Anterior vena cava (tissue), 1 donor: Measurements from ENCODE around the genes OR5D14, OR5D18, OR5W2, OR8H2, APLNR, PRG2, TIMM10 and LPXN.

- PRO-cap: no peak
These were observed at the start of gene OR5D14 for GRCh38 chr11:55795206-55795711. Gene OR5D14 (plus strand): TSS chr11:55795556.

- PRO-cap: no peak
These were observed at the start of gene OR5D18 for GRCh38 chr11:55819264-55819833. Gene OR5D18 (plus strand): TSS chr11:55819630.

GRCh38 chr11:55914400-55914975, at the start of gene OR5W2:
Gene OR5W2 (minus strand): TSS chr11:55914582.
- PRO-cap: no peak

DNA sequence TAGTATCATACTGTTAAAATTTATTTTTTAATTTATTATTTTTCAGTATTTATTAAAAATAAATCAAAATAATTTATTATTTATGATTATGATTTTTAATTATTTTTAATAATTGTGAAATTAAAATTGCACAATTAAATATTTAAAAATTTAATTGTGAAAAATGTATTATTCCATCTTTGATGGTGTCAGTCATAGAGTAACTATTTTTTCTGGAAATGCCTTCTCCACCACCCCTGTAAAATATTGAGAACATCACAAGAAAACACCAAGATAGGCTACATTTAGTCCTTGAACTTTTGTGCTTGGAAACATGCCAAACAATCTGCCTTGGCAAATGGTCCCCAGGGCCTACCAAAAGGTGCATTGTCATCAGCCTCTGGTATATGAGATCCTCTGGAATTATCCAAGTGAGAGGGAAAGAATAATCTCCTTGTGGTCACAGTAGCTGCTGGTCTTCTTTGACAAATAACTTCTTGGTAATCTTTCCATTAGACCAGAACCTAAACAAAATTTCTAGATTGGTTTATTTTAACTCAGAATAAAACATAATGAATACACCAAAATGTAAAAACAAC, at the start of gene OR8H2:
TSS of gene OR8H2 (plus strand) at position 419 of the 578 bp plus-strand sequence.
- PRO-cap: no peak

- PRO-cap: no peak
These were observed 22.7 kb downstream of the OR9G1 start for GRCh38 chr11:56721633-56721876.

- PRO-cap: unidirectional peak, minus-strand start at chr11:57237292
These were observed at the start of gene APLNR for GRCh38 chr11:57237072-57237856. Gene APLNR (minus strand): TSS chr11:57237250.

GRCh38 chr11:57311614-57312077, 13.1 kb downstream of the TNKS1BP1 start:
- PRO-cap: no peak

- PRO-cap: no peak
These were observed 4.9 kb downstream of the SSRP1 start for GRCh38 chr11:57330716-57331229.

GRCh38 chr11:57345431-57346080, 7.4 kb downstream of the P2RX3 start:
- PRO-cap: no peak

- PRO-cap: no peak
These were observed 11.6 kb downstream of the P2RX3 start for GRCh38 chr11:57349641-57350254.

GRCh38 chr11:57390344-57390899, at the start of gene PRG2:
Gene PRG2 (minus strand): TSS chr11:57390650.
- PRO-cap: no peak

DNA sequence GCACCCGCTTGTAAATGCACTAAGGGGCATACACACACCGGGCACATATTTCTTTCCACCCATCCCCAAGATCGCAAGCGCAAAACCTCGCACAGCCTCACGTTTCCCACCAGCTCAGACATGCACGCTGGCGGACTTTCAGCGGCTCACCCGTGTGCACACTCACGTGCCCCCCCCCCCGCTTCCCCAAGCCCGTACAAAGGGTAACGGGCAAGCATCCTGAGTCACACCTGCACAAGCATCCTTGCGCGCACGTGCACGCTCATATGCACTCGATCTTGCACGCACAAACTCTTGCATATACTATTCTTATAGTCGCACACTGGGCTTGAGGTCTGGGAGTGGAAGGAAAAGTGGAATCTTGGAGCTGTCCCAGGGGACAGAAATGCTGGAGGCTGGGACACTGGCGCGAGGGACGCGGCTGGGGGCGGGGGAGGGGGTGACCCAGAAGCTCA, 523 bp upstream of the RTN4RL2 start:
- PRO-cap: unidirectional peak, minus-strand start at position 122 of the sequence

DNA sequence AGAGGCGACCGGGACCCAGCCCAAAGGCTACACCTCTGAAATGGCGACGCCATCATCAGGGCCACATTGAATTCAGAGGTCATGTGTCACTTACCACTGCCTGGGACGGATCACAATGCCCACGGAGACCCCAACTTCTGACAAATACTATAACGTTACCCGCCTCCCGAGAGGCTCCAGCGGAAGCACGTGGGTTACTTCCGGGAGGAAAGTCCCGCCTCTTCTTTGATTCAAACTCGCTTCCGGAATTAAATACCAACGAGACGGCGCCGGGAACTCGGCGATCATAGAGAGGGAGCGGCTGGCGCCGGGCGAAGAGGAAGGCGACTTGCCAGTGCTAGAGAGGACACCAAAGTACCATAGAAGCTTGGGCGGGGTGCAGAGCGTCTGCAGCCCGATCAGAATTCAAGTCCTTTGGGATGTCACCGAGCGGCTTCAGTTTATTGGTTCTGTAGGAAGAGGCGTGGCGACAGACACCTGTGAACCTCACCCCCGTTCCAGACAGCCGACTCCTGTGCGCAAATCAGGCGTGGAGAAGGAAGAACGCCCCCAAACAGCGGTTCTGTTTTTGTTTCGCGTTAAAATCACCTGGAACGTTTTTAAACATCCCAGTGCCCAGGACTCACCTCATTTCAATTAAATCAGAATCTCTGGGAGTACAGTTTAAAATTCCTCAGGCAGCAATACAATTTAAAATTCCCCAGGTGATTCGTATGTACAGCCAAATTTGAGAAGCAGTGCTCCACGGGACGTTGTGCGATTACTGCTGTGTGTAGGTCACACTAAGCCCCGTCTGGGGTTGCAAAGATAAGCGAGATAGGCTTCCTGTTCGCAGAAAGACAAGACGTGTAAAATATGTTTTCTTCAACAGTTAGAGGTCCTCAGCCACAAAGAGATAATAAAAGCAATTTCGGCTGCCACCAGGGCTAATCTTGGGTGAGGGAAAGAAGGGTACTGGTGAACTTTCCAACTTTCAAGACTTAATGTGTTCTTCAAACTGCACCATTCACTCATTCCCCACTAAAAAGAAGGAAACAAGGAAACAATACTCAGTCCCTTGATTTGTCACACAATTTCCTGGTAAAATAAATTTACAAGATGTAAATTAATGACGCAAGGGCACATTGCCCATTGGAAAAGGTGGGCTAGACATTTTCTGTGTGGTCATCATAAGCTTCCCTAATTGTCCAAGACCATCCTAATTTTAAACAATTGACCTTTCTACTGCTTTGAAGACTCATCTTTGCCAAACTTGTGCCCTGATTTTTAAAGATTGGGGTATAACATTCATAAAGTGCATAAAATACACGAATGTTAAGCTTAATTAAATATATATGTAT, at the start of gene TIMM10:
TSS of gene TIMM10 (minus strand) at position 191 of the 1,340 bp plus-strand sequence.
- PRO-cap: bidirectional peak, plus-strand start at position 261 of the sequence, minus-strand start at position 187 of the sequence

GRCh38 chr11:57647031-57648123, 2.3 kb downstream of the YPEL4 start:
- PRO-cap: no peak

GRCh38 chr11:57682149-57682717, 14.3 kb downstream of the ZDHHC5 start:
- PRO-cap: no peak

GRCh38 chr11:57682849-57683457, 15.0 kb downstream of the ZDHHC5 start:
- PRO-cap: no peak

GRCh38 chr11:57776026-57776578, 14.5 kb downstream of the CTNND1 start:
- PRO-cap: no peak

- PRO-cap: no peak
These were observed 121.7 kb upstream of the OR9Q1 start for GRCh38 chr11:57901785-57902603.

DNA sequence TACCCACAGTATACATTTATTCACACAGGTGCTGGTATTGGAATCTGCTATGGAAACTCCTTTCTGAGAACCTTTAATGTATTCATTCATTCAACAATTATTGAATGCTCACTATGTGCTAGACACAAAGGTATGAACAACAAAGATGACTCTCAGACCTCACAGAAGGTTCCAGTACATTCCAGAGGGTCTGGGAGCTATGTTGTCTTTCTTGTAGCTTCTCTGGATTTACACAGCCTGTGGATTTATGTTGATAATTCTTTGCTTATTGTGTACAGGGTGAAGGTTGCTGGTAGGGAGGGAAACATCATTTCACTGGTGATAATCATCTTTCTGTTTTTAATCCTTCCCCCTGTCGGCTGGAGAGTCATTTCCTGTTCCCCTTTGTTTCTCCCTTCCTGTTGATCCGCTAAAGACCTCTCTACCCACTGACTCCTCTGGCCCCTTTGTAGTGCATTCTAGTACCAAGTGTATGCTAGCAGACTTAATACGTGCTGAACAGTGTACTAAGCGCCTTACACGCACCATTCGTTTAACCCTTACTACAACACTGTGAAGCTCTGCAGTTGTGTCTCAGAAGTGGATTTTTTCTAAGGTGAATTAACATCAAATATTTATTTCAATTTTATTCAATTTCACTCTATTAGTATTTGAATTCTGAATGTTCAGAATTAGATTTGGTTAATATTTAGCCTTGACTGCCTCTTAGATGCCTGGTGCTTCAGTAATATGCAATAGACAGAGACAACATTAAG, 19.1 kb upstream of the OR9Q1 start:
- PRO-cap: no peak

- PRO-cap: unidirectional peak, minus-strand start at chr11:58575856
These were observed at the start of gene LPXN for GRCh38 chr11:58575207-58576388. Gene LPXN (minus strand): TSS chr11:58575856.